ENCODE measurements around a stretch of chr2.

DNA sequence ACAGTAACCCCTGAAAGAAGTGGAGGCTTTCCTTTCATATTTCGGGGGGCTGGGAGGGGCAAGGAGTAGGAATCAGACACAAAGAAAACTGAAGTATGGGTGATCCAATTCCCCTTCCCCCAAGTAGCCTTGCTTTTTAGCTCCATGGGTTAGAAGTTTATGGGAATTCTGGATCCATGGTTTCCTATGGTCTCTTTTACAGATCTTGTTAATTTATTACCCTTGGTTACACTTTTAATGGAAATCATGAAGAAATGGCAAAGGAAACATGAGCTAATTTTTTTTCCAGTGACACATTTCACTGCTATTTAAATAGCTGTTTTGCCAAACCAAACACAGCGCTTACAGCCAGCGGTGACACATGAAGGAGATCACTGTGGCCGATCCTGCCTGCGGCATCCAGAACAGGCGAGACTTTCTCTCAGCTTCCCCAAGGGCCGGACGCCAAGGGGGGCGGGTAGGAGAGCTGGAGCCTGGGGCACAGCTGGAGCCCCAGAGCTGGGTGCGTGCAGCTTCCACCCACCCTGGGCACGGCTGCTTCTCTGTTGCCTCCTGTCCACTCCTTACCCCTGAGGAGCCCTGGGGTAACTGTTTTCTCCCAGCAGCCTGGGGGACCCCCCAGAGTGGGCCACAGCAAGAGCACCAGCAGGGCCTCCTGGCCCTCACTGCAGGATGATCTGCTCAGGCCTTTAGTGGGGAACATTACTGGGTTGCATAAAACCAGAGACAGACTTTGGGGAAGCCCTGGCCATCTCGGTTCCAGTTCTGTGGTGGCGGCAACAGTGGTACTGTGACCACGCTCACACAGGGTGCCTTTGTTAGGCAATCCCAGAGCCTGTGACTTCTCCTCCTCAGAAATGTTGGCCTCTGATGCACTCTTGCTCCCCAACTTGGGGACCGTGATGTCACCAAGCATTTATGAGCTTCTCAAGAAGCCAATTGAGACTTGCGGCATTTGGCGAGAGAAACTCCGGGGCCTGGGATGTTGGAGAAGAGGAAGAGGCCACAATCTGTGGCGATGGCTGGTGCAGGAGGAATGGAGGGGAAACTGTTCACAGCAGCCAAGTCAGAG lies 81.2 kb upstream of the PKDCC start:
- RRBS = no CpG with 5 or more reads among the region's 19 CpGs
CAGE:
- cytosol, long polyA plus RNA = no peak
- long polyA plus RNA = no peak
- nucleus, long polyA plus RNA = no peak

GRCh38 chr2:42024906-42025784 lies 22.7 kb upstream of the PKDCC start:
- RRBS = no CpG with 5 or more reads among the region's 8 CpGs
CAGE:
- cytosol, long polyA plus RNA = no peak
- long polyA plus RNA = no peak
- nucleus, long polyA plus RNA = no peak

GRCh38 chr2:42046068-42046448 lies 1.8 kb upstream of the PKDCC start:
- RRBS = no CpG with 5 or more reads among the region's 6 CpGs
CAGE:
- cytosol, long polyA plus RNA = no peak
- long polyA plus RNA = no peak
- nucleus, long polyA plus RNA = no peak

- RRBS = no CpG with 5 or more reads among the region's 4 CpGs
CAGE:
- cytosol, long polyA plus RNA = no peak
- long polyA plus RNA = no peak
- nucleus, long polyA plus RNA = no peak
These were observed 58.2 kb downstream of the PKDCC start for GRCh38 chr2:42106002-42106389.

- RRBS = no CpG with 5 or more reads among the region's 4 CpGs
CAGE:
- cytosol, long polyA plus RNA = no peak
- long polyA plus RNA = no peak
- nucleus, long polyA plus RNA = no peak
These were observed 39.9 kb upstream of the EML4 start for GRCh38 chr2:42129105-42129867.

DNA sequence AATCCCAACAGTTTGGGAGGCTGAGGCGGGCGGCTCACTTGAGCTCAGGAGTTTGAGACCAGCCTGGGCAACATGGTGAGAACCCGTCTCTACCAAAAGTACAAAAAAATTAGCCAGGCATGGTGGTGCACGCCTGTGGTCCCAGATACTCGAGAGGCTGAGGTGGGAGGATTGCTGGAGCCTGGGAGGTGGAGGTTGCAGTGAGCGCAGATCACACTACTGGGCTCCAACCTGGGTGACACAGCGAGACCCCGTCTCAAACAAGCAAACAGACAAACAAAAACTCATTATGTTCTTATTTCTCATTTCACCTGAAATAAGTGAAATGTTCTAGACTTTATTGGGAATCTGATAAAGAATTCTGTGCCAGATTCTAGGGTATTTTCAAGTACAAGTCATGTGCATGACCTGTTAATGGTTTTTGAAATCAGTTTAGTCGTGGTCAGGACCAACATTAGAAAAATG lies 8.2 kb downstream of the EML4 start:
- RRBS = no CpG with 5 or more reads among the region's 9 CpGs
CAGE:
- cytosol, long polyA plus RNA = no peak
- long polyA plus RNA = no peak
- nucleus, long polyA plus RNA = no peak

DNA sequence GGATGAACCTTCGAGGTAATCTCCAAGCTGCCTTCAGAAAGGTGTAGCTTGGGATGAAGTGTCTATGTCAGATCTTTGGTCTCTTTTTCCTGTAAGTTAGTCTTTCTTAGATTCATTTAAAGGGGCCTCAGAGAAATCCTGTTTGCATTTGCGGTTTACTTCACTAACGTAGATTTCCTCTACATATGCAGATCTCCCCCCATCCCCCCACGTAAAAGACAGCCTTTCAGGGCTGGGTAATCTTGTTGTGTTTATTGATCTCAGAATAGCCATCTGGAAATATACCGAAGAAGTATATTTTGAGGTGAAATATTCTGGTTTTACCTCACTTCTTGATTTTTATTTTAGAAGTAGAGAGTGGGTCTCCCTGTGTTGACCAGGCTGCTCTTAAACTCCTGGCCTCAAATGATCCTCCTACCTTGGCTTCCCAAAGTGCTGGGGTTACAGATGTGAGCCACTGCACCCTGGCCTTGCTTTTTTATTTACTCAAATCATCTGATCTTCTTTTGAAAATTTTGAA lies 83.8 kb downstream of the MTA3 start:
- RRBS = no CpG with 5 or more reads among the region's 5 CpGs
CAGE:
- cytosol, long polyA plus RNA = no peak
- long polyA plus RNA = no peak
- nucleus, long polyA plus RNA = no peak

DNA sequence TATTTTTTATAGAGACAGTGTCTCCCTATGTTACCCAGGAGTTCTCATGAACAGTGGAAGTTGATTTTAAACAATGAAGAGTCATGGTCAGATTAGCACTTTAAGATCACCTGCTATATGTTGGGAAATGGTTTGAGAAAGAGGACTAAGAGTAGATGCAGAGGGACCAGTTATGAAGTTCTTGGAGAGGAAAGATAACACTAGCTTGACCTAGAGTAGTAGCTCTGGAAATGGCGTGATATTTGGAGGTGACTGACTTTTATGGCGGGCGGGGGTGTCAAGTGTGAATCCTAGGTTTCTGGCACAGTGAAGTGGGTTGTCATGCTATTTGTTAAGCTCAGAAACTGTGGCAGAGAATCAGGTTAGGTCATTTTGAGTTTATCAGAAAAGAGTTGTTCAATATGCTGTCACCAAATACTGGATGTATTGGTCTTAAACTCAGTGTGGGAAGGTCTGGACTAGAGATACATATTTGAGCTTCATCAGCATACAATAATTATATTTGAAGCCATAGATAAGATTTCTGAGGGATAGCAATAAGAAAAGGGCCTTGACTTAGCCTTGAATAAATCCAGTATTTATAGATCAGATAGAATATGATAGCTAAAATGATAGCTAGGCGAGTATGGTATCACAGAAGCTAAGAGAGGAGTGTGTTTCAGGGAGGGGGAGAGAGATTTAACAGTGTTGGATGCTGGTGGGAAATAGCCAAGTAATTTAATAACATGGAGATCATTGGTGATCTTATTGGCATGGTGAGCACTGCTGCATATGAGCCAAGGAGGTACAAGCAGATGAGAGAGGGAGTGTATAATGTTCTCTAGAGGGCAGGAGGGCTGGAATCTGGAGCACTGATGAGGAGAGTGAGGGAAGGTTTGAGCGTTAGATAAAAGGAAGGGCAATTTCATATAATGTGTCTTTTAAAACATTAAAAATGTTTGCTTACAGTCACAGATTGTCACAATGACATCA lies 64.3 kb downstream of the OXER1 start:
- RRBS = no CpG with 5 or more reads among the region's 5 CpGs
CAGE:
- cytosol, long polyA plus RNA = no peak
- long polyA plus RNA = no peak
- nucleus, long polyA plus RNA = no peak

DNA sequence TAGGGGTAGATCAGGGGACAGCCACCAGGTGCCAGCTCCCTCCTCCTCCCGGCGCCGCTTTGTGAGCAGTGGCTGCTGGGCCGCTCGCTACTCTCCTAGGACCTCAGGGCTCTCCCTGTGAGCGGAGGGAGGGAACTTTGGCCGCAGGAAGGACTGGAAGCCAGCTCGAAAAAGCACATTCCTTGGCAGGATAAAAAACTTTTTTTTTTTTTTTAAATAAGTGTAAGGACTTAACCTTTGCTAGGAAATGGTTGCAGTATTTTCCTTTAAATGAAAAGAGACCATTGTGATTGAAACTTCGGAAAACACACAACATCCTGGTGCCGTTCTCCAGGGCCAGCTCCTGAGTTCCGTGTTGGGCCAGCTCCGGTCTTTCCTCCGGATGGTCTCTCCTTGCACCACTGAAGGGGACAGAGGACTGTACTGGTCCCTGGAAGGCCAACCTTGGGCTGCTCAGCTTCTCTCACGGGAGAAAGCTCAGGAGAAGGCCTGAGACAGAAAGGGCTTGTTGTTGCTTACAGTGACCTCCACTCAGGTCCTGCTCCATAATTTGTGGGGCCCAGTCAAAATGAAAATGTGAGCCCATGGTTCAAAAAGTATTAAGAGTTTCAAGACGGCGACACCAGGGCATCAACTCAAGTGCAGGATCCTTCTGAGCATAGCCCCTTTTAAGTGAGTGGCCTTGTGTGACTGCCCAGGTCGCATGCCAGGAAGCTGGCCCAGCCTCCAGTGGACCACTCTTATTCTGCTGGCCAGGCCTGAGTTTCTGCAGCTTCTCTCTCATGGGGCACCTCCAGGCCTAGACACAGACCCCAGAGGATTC lies 83.2 kb upstream of the HAAO start:
- RRBS = no CpG with 5 or more reads among the region's 17 CpGs
CAGE:
- cytosol, long polyA plus RNA = no peak
- long polyA plus RNA = no peak
- nucleus, long polyA plus RNA = no peak

GRCh38 chr2:42961240-42962036 lies 169.1 kb upstream of the HAAO start:
- RRBS = 10% methylated on average over 2 of the region's 24 CpGs
CAGE:
- cytosol, long polyA plus RNA = no peak
- long polyA plus RNA = no peak
- nucleus, long polyA plus RNA = no peak

GRCh38 chr2:43010627-43011534 lies 215.5 kb downstream of the ZFP36L2 start:
- RRBS = no CpG with 5 or more reads among the region's 5 CpGs
CAGE:
- cytosol, long polyA plus RNA = no peak
- long polyA plus RNA = no peak
- nucleus, long polyA plus RNA = no peak

DNA sequence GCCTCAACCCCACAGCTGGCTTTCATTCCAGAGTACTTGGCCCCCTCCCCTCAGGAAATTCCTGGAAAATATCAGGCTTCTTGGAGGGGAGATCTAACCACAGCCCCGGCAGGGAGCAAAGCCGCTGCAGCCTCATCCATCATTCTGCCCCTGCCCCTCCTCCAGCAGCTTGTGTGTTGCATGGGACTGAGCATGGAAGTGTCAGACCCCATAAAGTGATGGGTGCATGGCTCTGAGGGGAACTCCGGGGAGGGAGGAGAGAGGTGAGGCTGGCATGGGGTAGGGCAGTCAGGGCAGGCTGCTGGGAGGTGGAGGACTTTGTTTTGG lies 184.4 kb downstream of the ZFP36L2 start:
- RRBS = no CpG with 5 or more reads among the region's 3 CpGs
CAGE:
- cytosol, long polyA plus RNA = no peak
- long polyA plus RNA = no peak
- nucleus, long polyA plus RNA = no peak

- RRBS = no CpG with 5 or more reads among the region's 13 CpGs
CAGE:
- cytosol, long polyA plus RNA = no peak
- long polyA plus RNA = no peak
- nucleus, long polyA plus RNA = no peak
These were observed 179.0 kb downstream of the ZFP36L2 start for GRCh38 chr2:43047330-43047837.

DNA sequence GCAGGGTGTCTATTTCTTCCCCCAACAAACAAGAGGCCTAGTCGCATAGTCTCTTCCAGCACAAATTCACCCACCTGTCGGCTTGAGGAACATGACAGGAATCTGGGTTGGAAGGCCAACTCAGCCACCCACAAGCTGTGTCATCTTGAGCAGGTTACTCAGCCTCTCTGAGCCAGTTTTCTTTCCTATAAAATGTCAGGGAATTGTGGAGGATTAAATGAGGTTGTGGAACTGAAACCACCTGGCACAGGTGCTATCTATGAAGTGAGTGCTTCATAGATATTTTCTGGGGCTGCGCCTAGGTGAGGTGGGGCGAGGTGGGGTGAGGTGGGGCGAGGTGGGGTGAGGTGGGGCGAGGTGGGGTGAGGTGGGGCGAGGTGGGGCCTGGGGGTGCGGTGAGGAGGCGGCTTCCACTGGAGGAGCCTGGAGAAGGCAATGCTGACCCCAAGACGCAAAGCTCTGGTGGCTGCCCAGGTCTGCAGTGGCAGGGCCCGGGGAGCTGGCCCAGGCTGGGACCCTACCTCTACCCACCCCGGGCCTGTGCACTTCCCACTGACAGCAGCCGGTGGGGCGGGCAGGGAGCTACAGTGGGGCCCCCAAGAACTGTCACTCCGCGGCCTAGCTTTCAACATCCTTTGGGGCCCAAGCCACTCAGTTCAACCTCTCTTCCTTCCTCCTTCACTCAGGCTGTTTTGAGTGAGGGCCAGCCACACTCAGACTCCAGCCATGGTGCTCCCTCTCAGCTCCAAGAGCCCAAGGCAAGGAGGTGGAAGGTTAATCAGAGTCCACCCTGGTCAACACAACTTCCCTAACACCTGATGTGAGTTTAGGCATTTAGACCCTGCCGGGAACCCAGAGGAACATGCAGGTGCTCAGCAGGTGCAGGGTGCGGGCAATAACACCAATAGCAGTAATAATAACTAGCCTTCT lies 93.8 kb downstream of the ZFP36L2 start:
- RRBS = no CpG with 5 or more reads among the region's 18 CpGs
CAGE:
- cytosol, long polyA plus RNA = no peak
- long polyA plus RNA = no peak
- nucleus, long polyA plus RNA = no peak

GRCh38 chr2:43142920-43143283 lies 83.5 kb downstream of the ZFP36L2 start:
- RRBS = no CpG with 5 or more reads among the region's 4 CpGs
CAGE:
- cytosol, long polyA plus RNA = no peak
- long polyA plus RNA = no peak
- nucleus, long polyA plus RNA = no peak

DNA sequence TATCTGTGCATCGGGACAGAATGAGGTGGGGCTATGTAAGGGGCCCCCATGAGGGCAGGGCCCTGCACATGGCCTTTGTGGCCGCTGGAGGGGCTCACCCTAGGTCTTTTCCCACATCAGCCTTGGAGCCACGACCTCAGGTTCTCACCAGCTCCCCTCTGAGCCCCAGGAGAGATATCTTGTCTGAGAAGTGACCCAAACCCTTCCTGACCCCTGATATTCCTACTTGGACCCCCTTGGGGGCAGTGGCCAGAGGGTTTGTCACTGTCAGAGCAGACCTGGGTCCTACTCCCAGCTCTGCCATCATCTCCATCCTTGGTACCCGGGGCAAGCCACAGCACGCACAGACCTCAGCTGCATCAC lies 64.2 kb downstream of the ZFP36L2 start:
- RRBS = 100% methylated on average over 1 of the region's 5 CpGs
CAGE:
- cytosol, long polyA plus RNA = no peak
- long polyA plus RNA = no peak
- nucleus, long polyA plus RNA = no peak

DNA sequence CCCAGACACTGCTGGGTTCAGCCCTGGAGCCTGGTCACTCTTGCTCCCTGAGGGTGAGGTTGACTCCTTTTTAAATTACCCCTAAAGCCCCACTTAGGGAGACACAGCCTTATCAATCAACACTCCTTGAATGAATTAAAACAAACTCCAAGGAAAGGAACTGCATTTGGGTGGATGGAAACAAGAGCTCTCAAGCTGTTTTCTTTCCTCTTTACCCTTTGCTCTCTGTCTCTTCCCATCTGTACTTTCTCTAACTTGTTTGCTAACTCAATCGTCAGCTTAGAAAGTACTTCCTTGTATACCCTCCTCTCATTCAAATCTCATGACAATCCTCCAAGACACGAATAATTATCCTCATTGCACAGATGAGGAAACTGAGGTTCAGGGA lies 32.8 kb downstream of the ZFP36L2 start:
- RRBS = no CpG with 5 or more reads among the region's 2 CpGs
CAGE:
- cytosol, long polyA plus RNA = no peak
- long polyA plus RNA = no peak
- nucleus, long polyA plus RNA = no peak

GRCh38 chr2:43219654-43219884 lies 6.8 kb downstream of the ZFP36L2 start:
- RRBS = no CpG with 5 or more reads among the region's 8 CpGs
CAGE:
- cytosol, long polyA plus RNA = no peak
- long polyA plus RNA = no peak
- nucleus, long polyA plus RNA = no peak

GRCh38 chr2:43370550-43371122 lies 144.2 kb upstream of the ZFP36L2 start:
CAGE:
- cytosol, long polyA plus RNA = no peak
- long polyA plus RNA = no peak
- nucleus, long polyA plus RNA = no peak

- RRBS = no CpG with 5 or more reads among the region's 7 CpGs
CAGE:
- cytosol, long polyA plus RNA = no peak
- long polyA plus RNA = no peak
- nucleus, long polyA plus RNA = no peak
These were observed 131.2 kb downstream of the THADA start for GRCh38 chr2:43464483-43465200.

All from H1 (cell line).